Hematopoietic multipotent progenitor cell (in vitro differentiated cells): ENCODE measurements around the genes MAP2K4, ARHGAP44 and HS3ST3A1.

DNA sequence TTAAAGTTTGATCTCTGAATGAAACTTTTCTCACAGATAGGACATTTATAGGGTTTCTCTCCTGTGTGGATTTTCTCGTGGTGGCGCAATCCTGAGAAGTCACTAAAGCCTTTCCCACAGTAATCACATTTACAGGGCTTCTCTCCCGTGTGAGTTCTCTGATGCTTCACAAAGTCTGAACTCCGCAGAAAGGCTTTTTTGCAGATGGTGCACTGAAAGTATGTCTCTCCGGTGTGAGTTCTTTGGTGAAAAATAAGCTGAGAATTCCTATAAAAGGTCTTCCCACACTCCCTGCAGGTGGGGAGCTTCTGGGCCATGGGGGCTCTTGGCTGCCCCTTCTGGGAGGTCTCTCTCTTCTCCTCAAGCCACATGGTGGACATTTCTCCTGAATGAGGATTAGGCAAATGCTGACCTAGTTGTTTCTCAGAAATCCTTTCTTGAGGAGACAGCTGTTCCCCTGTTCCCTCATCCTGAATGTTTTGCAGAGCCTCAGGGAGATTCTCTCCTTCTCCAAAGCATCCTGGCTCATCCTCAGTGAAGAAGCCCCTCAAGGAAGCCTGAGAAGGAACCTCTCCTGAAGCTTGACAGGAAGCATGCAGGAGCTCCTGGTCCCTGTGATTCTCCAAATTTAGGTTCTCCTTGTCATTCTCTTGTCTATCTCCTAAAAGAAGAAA lies 19.1 kb downstream of the ZNF18 start:
- CAGE, long polyA plus RNA, result no peak

DNA sequence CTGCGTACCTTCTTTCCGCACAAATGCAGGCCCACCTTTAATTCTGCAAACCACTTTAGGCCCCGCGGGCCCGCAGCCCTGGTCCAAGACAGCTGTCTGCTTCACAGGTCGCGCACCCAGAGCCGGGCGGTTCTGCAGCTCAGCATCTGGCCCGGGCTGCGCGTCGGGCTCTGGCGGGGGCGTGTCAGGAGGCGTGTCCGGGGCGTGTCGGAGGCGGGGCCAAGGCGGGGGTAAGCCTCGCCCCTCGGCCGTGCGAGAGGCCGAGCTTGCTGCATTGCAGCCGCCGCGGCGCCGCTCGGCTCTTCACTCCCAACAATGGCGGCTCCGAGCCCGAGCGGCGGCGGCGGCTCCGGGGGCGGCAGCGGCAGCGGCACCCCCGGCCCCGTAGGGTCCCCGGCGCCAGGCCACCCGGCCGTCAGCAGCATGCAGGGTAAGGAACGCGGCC lies at the start of gene MAP2K4:
Gene MAP2K4 (plus strand): TSS at position 306 of the 445 bp plus-strand sequence.
- CAGE, long polyA plus RNA, result no peak

DNA sequence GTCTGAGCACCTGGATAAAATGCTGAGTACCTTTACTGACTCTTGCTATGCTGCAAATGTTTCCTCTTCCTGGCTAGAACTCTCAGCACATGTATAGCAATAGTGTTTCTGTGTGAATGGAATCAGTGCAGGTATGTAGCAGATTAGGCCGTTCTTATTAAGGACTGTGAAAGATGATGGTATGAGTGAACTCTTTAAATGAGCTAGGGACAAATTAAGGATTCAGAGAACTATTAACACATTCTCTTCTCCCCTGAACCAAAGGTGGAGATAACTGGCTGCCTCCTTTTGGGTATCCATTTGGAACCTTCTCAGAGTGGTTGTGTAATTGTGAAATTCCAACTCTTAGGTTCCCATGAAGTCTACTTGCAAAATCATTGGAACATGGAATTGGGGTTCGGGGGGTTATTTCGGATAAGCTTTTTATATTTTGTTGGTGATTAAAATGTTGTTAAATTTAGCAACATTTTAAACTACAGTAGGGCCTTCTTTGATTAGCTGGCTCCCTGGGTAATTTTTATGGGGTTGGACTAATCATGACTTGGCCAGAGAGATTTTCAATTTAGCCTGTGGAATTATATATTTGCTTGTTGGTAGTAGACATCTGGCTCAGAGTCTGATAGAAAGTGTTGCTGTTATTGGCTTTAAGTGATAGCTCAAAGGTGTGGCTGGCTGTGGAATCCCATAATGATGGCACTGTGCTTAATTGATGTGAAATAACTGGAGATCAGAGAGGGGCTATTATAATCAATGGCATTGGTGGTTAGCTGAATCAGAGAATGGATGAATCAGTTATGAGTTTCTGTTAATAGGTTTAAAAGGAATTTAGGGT lies 25.5 kb downstream of the MAP2K4 start:
- CAGE, long polyA plus RNA, result no peak

DNA sequence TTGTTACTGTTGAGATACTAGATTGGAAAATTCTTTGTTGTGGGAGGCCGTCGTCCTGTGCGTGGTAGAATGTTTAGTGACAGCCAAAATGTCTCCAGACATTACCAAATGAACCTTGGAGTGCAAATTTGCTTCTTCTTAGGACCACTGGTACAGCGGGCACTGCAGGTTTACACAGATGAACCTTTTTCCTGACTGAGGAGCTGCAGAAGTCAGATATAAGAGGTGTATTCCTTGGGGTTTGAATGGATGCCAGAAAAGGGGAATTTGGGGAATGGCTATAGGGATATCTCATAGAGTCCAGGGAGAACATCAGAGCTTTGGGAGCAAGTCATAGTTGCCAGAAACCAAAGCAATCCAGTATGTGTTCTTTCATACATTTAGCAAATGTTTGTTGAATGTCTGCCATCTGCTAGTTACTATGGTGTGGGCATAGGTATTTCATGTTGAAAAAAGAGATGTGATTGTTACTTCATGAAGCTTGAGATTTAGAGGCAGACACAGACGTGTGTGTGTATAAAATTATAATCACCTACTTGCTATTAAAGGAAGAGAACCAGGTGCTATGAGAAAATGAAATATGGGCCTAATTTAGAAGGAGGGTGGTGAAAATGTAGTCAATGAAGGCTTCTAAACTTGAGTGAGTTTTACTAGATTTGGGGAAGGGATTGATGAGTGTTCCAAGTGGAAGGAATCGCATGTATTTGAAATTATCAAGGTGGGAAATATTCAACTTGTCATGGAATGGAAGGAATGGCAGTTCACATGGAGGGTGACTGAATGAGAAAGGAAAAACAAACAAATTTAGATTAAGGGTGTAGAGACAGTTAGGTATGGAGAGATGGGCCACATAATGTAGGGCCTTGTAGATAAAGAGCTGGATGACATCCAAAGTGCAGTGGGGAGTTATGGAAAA lies 47.0 kb downstream of the MAP2K4 start:
- CAGE, long polyA plus RNA, result no peak

DNA sequence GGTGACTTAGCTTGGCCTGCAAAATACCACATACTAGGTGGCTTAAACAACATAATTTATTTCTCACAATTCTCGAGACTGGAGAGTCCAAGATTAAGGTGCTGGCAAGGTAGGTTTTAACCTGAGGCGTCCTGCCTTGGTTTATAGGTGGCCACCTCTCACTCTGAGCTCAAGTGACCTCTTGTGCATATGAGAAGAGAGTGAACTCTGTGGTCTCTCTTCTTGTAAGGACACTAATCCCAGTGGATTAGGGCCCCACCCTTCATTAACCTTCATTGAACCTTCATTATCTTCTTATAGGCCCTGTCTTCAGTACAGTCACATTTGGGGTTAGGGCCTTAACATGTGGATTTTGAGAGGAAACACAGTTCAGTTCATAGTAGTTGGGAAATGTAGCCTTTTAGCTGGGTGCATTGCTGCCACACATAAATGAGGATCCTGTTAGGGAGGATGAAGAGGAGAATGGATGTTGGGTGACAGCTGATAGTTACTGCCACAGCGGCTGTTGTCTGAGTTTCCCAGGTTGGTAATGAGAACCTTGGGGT lies 57.1 kb downstream of the MAP2K4 start:
- CAGE, long polyA plus RNA, result no peak

DNA sequence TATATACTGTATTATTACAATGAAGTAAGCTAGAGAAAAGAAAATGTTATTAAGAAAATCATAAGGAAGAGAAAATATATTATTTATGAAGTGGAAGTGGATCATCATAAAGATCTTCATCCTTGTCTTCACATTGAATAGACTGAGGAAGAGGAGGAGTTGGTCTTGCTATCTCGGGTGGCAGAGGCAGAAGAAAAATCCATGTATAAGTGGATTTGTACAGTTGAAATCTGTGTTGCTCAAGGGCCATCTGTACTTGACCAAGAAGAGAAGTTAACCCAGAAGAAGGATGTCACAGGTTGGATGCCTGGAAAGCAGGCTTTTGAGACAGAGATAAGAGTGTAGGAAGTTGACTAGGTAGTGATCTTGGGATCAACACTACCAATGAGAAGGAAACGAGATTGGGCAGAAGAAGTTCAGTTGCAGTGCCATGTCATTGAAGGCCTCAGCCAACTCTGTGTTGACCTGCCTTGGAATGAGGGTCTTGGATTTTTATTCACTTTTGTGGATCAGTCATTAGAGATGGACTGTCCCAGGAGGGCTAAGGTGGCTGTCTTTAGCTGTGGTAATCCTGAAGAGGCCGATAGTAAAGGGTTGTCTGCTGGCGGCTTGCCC lies 117.8 kb downstream of the MAP2K4 start:
- CAGE, long polyA plus RNA, result no peak

DNA sequence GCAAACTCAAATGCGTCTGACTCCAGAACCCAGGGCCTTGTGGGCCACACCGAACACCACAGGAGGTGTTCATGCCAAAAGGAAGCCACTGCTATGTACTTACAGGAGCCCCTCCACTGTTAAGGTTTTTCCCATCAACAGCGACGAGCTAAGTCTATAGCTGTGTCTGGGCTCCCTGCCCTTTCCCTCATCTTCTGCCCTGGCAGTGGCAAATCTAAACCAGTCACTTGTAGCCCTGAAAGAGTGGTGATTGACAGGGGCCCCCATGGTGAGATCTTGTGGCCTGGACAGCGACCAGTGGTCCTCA lies 57.6 kb upstream of the ARHGAP44 start:
- CAGE, long polyA plus RNA, result no peak

GRCh38 chr17:12742041-12742630 lies 47.2 kb upstream of the ARHGAP44 start:
- CAGE, long polyA plus RNA, result no peak

- CAGE, long polyA plus RNA, result no peak
Observed at GRCh38 chr17:12765670-12765978, 23.7 kb upstream of the ARHGAP44 start.

DNA sequence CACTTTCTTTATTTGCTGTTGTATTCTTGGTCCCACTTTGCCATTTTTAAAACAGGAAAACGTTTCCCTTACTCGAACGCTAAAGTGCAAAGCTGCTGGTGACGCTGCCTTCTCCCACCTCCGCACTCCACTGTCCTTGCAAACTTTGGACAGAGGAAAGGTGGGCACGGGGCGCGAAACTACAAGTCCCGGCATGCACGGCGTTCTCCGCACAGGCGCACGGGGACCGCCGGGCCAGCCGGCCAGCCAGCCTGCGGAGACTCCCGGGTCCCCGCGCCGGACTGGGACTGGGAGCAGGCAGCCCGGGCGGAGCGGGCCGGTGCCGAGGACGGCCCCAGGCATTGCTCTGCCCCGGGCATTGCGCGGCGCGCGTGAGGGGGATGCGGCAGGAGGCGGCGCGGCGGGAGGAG lies at the start of gene ARHGAP44:
Gene ARHGAP44 (plus strand): TSS at position 245 of the 410 bp plus-strand sequence.
- CAGE, long polyA plus RNA, result no peak

GRCh38 chr17:12811906-12812503 lies 22.7 kb downstream of the ARHGAP44 start:
- CAGE, long polyA plus RNA, result no peak

DNA sequence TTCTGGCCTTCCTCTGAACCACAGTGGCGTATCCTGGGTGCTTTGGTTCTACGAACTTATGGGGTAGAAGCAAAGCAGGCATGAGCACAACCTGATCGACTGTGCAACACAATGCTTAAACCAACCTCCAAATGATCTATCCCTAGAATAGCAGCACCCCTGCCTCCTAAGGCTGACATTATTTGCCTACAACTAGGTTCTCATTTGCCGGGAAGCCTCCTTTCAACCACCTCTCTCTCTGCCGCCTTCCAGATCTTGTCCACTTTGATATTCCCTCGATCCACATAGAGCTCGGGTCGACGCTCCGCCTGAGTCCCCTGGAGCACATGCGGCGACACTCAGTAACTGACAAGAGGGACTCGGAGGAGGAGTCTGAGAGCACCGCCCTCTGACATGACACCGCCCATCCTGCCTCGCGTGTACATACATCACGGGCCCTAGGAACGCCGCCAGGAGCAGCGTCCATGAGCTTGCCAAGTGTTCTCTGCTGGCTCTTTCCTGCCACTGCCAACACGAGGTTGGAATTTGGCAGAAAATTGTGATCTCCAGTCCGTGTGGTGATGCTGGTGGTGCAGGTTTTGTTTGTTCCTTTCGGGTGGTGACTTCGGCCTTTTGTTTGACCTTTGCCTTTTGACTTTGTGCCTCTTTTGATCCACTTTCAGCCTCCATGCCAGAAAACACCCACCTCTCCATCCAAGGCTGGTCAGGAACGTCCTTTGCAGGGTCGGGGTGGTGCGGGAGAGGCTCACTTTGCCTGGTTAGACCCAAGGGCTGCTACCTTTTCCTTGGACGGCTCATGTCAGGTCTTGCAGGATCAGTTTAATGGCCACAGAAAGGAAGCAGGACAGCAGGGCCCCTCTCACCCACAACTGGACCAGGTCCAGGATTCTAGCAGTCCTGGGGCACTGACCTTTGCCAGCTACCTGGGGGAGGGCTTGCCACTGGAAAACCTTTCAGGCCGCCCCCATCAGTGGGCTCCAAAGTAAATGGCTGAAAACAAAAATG lies 27.7 kb downstream of the ELAC2 start:
- CAGE, long polyA plus RNA, result no peak

- CAGE, long polyA plus RNA, result no peak
Observed at GRCh38 chr17:13601627-13602654, at the start of gene HS3ST3A1. TSS of gene HS3ST3A1 (minus strand) at chr17:13601929.

- CAGE, long polyA plus RNA, result no peak
Observed at GRCh38 chr17:14006435-14006943, 62.8 kb upstream of the COX10 start.

DNA sequence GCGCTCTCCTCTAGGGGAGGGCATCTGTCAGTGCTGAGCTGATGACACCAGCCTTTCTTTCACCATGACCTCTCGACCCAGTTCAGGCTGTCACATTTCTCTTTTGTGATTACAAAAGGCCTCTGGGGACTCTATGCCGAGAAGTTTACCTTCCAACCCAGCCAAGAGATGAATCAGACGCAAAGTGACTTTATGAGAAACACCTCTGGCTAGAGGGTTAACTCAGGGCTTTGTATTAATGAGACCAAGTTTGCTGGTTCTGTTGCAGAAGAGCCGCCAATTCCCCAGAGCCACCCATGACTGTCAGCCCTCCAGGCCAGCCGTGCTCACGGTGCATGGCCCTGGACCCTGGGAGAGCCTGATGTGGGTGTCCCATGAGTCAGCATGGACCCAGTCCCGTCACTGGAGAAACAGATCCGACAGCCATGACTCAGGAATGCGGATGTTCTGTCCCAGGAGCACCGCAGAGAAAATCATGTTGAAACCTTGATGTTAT lies 437.2 kb downstream of the HS3ST3B1 start:
- CAGE, long polyA plus RNA, result no peak

GRCh38 chr17:14776716-14777205 lies 475.9 kb downstream of the HS3ST3B1 start:
- CAGE, long polyA plus RNA, result no peak

DNA sequence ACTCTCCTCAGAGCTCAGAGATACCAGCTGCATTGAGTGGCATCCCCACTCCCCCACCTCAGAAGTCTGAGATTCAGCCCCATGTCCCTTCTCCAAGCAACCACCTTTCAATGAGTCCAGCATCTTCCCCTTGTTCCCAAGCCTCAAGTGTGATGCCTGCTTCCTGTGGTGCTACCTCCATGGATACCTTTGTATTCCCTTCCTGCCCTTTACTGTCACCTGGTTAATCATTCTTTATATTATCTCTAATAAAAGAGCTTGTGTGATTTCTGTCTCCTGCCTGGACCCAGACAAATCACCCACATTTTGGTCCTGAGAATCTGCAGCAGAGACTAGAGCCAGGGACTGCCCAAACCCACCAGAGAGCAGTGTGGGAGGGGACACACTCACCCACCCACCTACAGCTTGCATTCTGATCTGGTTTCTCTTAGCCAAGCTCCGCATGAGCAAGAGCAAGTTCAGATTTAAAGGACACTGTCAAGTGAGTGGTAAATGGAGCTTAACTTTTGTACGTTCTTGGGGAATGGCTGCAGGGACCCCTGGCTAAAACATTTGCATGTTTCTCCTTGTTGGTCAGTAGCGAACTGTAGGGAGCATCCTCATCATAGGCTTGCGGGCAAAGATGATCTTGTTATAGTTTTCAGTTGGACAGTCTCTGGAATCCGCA lies 30.1 kb downstream of the CDRT4 start:
- CAGE, long polyA plus RNA, result no peak

GRCh38 chr17:15463340-15463976 lies 4.0 kb downstream of the CDRT4 start:
- CAGE, long polyA plus RNA, result no peak

GRCh38 chr17:15502177-15503224 lies 35.1 kb upstream of the CDRT4 start:
- CAGE, long polyA plus RNA, result no peak

- CAGE, long polyA plus RNA, result no peak
Observed at GRCh38 chr17:15645878-15646221, 26.3 kb upstream of the FBXW10B start.